Metanephros (tissue), 2 donors: ENCODE results near the genes TUT4 and LRRC42.

DNA sequence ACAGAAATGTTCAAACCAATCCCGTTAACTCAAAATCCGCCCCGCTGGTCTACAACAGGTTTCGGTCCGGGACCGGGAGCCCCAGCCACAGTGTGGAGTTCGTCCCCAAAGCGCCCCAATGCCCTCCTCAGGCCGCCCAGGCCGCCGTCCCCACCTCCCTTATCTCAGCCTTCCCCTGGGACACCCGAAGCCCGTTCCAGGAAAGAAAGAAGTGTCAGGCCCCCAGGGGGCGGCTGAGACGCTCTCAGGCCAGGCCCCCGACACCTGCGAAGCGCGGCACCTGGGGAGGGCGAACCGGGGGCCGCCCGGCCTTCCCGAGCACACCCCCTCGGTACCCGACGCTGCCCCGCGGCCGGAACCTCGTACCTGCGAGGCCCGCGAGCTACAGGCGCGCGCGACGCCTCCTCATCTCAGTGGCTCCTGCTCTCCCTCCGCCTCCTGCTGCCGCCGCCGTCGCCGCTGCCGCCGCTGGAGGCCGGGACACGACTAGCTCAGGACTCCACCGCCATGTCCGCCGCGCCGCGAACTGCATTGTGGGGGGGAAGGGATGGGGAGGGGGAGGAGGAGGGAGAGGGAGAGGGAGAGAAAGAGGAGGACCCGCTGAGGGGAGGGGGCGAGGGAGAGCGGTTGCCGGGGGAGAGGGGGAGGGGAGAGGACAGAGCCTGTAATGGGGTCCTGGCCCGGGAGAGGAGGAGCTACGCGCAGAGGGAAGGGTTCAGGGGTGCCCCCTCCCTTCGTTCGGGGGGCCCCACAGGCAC, at the start of gene TUT4:
TUT4 (minus strand) TSS at position 528 of the 758 bp plus-strand sequence.
- RAMPAGE, long total RNA = no peak

- RAMPAGE, long total RNA = no peak
Measured at GRCh38 chr1:52553323-52554022, 581 bp upstream of the TUT4 start.

GRCh38 chr1:53082259-53082861, 20.3 kb downstream of the PODN start:
- RAMPAGE, long total RNA = no peak

DNA sequence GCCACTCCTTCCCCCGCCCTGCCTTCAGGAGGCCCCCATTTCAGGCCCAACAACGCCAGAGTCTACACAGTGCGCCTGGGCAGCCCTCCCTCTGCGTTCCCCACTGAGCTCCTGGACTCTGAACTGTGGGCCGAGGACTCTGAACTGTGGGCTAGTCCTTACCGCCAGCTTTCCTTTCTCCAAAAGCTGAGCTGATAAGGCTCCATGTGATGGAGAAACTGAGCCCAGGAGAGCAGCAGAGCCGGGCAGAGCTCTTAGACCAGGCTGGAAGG, 30.9 kb downstream of the PODN start:
- RAMPAGE, long total RNA = no peak

GRCh38 chr1:53110275-53110924, 32.0 kb downstream of the SLC1A7 start:
- RAMPAGE, long total RNA = no peak

DNA sequence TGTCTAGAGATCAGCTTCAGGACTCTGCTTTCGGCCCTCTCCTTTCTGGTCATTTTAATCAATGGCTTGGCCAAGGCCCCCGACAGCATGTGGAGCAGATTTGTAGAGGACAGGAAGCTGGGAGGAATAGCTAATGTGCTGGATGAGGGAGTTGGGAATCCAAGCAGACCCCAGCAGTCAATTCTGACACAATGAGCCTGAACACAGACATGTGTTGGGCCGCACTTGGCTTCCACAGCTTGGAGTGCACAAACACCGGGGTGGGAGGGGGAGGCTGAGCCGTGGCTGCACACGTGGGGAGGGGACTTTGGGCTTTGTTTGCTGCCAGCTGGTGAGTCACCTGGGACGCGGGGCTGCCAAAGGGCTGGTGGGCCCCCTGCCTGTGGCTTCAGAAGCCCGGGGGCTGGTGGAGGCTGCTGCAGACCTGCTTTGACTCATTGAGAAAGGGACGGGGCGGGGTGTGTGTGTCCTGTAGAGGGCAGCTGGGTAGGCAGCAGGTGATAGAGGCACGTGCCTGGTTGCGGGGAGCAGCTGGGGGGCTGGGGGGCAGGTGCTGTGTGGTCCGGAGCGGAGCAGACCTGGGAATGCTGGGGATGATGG, 20.9 kb downstream of the SLC1A7 start:
- RAMPAGE, long total RNA = no peak

- RAMPAGE, long total RNA = no peak
Measured at GRCh38 chr1:53145613-53146600, 3.5 kb upstream of the SLC1A7 start.

GRCh38 chr1:53190223-53190891, 6.3 kb upstream of the CPT2 start:
- RAMPAGE, long total RNA = no peak

DNA sequence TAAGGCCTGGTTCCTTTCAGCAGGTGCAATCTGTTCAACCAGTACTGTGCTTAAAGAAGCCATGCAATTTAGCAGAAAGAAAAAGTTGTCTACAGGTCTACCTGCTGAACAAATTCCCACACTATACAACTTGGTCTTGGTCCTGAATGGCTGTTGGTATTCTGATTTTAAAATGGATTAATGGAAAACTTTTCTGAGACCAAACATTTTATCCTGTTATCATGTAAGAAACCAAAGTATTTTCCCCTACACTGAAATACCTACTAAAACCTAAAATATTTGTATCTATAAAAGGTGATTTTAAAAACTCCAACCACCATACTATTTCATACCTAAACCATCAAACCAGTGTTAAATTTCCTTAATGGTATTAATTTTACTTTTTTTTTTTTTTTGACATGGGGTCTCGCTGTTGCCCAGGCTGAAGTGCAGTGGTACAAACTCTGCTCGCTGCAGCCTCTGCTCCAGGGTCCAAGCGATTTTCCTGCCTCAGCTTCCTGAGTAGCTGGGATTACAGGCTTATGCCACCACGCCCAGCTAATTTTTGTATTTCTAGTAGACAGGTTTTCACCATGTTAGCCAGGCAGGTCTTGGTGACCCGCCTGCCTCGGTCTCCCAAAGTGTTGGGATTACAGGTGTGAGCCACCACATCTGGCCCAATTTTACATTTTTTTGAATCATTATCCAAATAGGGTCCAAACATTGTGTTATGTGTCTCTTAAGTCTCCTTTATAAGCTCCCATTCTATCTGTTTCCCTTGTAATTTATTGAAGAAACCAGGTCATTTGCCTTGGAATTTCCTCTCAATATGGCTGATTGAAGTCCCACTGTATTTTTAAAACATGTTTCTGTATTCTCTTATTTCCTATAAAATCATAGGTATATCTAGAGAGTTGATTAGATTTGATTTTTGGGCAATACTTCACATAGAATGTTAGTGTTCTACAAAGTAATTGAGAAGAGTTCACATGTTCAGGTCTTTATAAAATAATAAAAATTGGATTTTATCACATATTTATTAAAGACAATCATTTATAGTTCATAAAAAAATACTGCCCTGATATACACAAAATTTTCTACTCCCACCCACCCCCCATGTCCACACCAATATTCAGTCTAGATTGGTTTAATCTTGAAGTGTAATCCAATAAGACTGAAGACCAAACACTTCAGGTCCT, 5.9 kb upstream of the CZIB start:
- RAMPAGE, long total RNA = no peak

- RAMPAGE, long total RNA = no peak
Measured at GRCh38 chr1:53237709-53238108, 609 bp downstream of the MAGOH start.

DNA sequence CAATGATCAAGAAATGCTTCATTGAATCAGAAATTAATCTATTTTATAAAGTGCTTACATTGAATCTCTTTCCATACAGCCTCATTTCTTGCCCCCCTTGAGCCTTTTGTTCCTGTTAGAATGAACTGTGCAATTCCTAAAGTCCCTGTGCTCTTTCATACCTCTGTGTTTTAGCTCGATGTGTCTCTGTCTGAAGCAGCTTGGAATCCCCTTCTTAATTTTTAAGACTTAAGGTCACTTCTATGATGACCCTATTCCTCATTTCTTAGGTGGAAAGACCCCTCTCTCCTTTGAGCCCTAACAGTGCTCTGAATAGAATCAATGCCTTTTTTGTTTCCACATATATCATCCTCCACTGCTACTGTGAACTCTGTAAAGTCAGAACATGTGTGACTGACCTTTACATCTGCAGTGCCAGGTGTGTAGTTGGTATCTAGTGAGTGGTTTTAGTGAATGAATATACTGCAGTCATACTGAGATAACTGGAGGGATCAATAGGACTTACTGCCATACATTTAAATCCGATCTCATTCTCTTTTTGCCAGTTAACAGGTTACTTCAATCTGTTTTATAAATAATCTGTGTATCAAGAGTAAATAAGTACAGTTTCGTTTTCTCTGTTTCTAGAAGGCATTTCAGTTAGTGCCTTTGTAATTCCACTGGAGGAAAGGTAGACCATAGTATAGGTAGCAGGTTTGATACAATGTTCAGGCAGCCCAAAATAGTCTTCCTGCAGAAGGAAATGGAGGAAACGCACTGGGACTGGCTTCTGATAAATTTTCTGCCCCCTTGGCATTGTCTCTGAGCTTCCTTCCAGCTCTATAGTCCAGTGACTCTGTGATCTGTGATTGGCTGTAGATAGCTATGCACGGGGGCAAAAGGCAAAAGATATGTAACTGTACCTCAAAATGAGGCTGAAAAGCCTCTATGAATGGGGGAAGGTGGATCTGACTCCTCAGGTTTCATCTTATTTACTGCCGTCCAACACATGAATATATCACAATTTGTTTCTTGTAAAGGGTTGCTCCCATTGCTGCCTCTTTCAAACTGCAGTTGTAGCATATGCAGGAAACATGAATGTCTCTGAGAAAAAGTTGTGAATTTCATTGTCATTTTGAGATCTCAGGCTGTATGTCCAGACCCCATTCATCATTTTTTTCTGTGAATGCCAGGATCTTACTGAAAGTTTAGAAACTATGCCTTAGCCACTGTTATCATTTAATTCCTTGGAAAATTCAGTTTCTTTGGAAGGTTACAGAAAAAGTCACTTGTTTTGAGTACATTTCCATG, 5.7 kb upstream of the MAGOH start:
- RAMPAGE, long total RNA = no peak

- RAMPAGE, long total RNA = no peak
Measured at GRCh38 chr1:53325248-53325919, 2.5 kb downstream of the LRP8 start.

DNA sequence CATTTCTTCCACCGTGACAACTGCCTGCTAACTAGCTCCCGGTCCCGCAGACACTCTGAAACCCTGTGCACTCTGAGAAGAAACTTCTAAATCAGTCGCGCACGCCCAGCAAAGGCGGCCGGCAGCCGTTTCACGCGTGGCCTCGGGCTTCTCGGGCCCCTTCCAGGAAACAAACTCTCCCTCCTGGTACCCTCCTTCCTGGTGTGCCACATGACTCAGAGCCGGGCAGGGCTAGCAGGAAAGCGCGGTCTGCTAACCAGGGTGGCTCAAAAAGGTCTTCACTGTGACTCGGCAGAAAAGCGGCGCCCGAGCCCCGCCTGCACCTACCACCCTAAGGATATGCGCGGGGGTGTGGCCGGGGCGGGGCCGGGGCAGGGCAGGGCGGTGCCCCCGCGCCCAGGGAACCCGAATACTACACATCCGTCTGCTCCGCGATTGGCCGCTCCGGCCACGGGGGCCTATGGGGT, 1.9 kb downstream of the LRP8 start:
- RAMPAGE, long total RNA = no peak

DNA sequence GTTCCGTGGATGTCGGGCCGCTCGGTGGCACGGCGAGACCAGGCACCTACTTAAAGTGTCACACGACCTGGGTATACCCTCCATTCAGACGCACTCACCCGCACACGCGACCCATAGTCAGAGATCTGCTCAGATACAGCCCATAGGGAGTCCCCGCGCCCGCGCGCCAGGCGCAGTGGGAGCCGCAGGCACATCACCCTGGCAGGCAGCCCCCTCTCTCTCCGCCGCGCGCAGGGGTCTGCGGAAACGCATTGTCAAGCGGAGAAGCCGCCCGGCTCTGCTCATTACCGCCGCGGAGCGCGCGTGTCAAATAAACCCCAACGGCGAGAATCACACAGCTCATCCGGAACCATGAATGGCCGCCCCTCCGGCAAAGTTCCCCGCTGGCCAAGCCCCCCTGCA, 709 bp downstream of the LRP8 start:
- RAMPAGE, long total RNA = no peak

DNA sequence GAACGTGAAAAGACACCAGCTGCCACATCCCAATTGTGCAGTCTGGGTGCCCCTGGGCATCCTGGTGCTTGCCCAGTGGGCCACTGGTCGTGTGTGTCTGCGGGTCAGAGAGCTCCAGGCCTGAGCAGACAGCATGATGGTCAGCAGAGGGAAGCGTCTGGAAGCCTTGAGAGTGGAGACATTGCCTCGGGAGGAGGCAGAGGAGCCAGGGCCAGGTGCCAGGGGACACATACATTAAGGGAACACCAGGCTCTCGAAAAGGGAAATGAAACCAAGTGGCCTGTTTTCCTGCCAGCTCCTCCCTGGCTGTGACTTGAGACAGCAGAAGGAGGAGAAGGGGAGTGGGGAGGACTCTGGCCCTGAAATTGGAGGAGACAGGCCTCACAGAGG, 62.3 kb upstream of the LRP8 start:
- RAMPAGE, long total RNA = no peak

GRCh38 chr1:53592225-53592756, 133.1 kb downstream of the DMRTB1 start:
- RAMPAGE, long total RNA = no peak

GRCh38 chr1:53606653-53606910, 132.4 kb downstream of the GLIS1 start:
- RAMPAGE, long total RNA = no peak

GRCh38 chr1:53946208-53946907, at the start of gene LRRC42:
Gene LRRC42, plus strand, starts transcription at chr1:53946350.
- RAMPAGE, long total RNA = no peak

- RAMPAGE, long total RNA = no peak
Measured at GRCh38 chr1:54216016-54216542, 16.1 kb downstream of the MRPL37 start.

- RAMPAGE, long total RNA = no peak
Measured at GRCh38 chr1:54229458-54230230, 29.7 kb downstream of the MRPL37 start.